Subcutaneous preadipocyte (primary cell): ENCODE data around the genes PPP1R12A, OTOGL, MYF6 and PPFIA2.

DNA sequence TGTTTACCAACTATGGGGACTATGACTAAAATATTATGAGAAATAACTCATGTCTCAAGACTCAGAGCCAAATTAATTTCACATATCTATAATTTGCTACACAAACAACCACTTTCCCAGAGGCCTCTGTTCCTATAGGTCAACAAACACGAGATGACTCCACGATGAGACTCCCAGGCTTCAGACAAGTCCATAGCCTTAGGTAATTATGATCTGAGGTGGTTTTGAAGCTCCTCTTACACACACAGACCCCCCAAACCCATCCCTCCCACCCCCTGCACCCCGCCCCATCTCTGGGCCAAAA lies 143.8 kb downstream of the PAWR start:
- CAGE, long polyA plus RNA, result no peak

GRCh38 chr12:79678207-79679019 lies 12.4 kb downstream of the PAWR start:
- CAGE, long polyA plus RNA, result no peak

GRCh38 chr12:79688686-79689193 lies 2.0 kb downstream of the PAWR start:
- CAGE, long polyA plus RNA, result no peak

DNA sequence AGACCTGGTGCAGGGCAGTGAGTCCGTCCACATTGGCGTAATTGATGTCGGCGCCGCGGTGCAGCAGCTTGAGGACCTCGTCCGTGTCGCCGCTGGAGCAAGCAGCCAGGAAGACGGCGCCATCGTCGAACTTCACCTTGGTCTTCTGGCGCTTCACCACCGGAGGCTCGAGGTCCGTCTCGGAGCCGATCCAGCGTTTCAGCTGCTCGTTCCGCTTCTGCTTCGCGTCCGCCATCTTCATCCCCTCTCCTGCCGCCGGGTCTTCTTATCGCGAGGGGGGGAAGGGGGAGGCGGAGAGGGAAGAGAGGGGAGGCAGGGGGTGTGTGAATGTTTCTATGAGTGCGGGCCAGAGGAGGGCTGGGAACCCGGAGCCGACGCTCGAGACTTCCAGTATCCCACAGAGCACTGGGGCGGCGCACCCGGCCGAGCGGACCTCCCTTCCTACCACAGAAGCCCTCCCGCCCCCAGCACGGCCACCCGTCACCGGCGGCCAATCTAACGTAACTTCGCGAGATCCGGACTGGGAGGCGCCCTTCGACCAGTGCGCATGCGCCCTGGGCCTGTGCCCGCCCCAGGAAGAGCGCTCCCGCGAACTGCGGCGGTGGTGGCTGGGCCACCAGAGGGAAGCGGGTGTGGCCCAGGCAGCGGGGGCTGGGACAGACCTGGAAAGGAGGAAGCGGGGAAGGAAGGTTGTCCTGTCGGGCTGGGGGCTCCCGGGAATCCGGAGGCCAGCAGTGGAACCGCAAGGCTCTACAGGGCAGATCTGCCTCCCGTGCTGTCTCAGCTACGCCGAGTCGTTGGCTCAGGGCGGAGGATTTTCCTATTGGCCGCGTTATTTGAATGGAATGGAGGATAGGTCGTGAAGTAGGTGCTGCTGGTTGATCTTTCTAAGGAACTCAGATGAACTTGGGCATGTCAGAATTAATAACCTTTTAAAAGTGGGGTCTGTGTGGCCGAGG lies at the start of gene PPP1R12A:
Gene PPP1R12A (minus strand): TSS at position 407 of the 959 bp plus-strand sequence.
- CAGE, long polyA plus RNA, result no peak

- CAGE, long polyA plus RNA, result no peak
These were observed at the start of gene OTOGL for GRCh38 chr12:80099312-80099613. TSS of gene OTOGL (plus strand) at chr12:80099537.

- CAGE, long polyA plus RNA, result no peak
These were observed 4.5 kb upstream of the MYF6 start for GRCh38 chr12:80702722-80703458.

GRCh38 chr12:80704362-80704964 lies 3.0 kb upstream of the MYF6 start:
- CAGE, long polyA plus RNA, result no peak

- CAGE, long polyA plus RNA, result no peak
These were observed at the start of gene MYF6 for GRCh38 chr12:80707445-80708435. TSS of gene MYF6 (plus strand) at chr12:80707634.

DNA sequence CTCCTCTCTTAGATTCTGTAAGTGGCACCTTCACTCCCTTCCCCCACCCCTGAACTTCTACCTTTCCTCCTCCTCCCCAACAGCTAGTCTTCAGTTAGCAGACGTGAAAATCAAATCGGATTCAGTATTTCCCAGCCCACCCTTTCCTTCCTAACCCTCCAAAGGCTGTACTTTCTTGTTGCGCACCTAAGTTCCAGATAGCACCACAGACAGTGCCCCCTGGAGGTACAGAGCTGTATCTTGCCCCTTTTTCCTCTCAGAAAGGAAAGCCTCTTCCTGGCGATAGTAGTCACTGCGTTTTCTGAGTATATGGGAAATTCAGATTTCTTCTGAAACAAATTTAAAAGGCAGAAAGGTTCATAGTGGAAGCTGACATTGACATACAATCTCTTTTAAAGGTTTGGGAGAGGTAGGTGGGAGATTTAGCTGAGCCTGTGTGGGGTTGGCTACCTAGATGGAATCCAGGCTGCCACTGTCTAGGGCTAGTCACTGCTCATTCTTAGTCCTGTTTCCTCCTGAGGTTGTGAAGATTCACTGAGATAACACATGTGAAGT lies 3.0 kb downstream of the MYF6 start:
- CAGE, long polyA plus RNA, result no peak

DNA sequence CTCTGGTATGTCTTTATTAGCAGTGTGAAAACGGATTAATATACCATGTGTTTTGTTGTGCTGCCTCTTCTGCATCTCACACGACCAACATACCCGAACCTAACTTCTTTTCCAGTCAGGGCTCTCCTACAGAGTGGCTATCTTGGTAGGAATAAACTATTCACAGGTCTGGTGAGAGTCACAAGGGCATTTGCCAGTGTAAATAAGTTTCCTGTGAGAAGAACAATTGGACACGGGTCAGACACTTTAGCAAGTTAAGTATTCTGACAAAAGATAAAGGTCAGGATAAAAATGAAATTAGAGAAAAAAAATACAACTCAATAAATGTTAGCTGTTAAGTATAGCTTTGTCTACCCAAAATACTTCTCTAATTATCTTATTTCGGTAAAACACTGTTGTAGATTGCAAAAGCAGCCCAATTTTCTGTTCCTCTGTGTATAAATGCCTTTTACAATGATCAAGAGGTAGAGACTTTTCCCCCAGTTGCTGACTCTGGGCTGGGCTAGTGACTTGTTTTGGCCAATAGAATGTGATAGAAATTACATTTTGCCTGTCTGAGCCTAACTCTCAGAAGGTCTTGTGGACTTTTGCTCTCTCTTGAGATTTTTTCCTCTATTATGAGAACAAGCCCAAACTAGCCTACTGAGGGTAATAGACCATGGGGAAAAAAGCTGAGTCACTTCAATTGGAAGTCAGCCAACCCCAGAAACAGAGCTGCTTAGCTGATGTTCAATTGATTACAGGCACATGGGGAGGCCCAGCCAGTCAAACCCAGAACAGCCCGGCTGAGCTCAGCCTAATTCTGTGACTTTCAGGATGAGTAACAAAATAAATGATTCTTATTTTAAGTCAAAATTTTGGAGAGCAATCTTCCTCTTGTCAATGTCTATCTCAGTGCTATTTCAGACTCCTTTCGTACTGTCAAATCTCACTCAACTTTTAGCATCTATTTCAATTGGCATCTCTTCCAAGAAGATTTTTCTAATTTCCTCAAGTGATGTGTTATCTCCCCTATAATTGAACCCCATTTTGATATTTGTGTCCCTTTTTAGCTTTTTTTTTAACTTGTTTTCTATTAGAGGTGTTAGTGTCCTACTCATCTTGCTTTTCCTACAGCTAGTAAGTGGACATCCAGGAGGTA lies 61.3 kb downstream of the MYF5 start:
- CAGE, long polyA plus RNA, result no peak

GRCh38 chr12:80878353-80878750 lies 59.4 kb downstream of the LIN7A start:
- CAGE, long polyA plus RNA, result no peak

DNA sequence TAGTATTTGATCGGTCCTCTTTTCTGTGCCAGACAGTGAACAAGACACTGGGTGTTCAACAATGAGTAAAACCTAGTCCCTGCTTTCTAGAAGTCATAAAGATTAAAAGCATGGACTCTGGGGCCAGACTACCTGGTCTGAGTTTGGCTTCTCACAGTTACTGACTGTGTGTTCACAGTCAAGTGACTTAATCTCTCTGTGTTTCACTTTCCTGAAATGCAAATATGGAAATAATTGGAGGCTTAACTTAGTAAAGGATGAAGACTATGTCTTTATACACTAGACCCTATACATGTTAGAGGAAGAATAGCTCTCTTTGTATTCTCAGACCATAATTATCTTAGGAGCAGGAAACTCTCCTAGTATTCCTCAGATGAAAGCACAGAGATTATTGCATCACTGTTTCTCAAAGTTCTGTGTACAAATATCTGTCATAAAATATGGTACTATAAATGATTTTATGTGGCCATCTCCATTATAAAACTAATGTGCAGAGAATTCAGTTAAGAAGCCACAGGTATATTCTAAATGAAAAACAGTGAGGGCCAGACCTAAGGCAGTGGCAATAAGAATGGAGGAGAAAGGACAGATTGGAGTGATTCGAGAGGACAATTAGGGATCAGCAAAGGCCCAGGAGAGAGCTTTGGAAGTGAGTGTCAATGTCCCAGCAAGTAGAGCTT lies 1.9 kb downstream of the ACSS3 start:
- CAGE, long polyA plus RNA, result no peak

- CAGE, long polyA plus RNA, result no peak
These were observed at the start of gene PPFIA2 for GRCh38 chr12:81759024-81759840. TSS of gene PPFIA2 (minus strand) at chr12:81759350.

DNA sequence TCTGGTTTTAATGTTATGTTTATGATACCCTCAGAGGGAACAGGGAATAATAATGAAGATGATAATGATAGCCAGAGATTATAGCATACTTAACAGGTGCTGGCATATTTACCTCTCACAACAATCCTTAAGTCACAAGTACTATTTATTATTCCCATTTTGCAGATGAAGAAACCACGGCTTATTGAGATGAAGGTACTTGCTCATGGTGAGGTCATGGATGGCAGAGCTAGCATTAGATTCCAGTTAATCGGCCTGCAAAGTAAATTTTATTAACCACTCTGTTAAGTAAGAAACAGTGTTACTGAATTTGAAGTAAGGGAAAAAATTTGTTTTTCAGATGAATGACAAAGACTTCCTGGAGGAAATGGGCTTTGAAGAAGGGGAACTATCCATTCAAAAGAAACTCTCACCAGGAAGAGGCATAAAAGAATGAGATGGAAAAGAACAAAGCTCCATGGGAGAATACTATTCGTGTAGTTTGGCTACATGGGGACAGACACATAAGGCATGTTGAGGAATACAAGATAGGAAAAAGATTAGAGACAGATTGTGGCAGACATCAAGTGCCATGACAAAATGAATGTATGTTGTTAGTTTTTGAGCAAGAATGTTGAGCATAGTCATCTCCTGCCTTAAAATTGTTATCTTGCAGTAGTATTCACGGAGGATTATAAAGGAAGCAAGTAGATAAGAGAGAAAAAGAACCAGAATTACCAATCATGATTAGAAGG lies 127.4 kb downstream of the TMTC2 start:
- CAGE, long polyA plus RNA, result no peak

GRCh38 chr12:88371383-88371743 lies 208.9 kb downstream of the KITLG start:
- CAGE, long polyA plus RNA, result no peak

DNA sequence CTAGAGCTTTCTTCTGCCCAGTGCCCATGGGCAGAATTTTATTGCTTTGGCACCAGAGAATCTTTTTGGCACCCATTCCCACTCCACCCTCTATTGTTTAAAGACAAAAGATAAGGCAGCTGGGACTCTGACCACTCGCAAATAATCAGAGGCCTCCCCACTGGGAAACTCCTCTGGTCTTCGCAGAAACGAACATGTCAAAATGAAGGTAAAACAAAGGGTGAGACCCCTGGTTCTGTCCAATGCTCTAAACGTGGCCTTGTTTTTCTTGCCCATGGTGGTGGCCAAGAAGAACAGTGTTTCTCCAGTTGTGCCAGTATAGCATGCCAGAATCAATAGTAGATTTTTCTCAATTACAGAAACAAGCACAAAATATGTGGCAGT lies 50.7 kb downstream of the KITLG start:
- CAGE, long polyA plus RNA, result no peak

DNA sequence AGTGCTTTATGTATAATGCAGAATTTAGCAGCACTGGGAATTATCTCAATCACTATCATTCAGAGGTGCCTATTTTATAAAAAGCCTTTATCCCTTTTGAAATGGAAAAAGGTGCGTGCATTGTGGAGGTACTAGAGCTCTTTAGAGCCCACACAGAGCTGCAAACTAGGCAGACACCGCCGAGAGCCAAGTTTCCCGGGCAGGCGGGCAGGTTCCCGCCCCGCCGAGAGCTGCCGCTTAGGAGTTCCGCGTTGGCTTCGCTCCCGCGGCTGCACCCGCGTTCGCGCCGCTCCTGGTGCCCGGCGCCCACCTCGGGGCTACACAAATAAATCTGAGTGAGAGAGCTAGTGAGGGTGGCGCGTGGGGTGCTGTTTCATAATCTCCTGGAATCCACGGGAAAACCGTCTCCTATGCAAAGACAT lies 753 bp downstream of the KITLG start:
- CAGE, long polyA plus RNA, result no peak

GRCh38 chr12:89238453-89239286 lies 113.6 kb downstream of the DUSP6 start:
- CAGE, long polyA plus RNA, result no peak

GRCh38 chr12:89244478-89245631 lies 107.4 kb downstream of the DUSP6 start:
- CAGE, long polyA plus RNA, result no peak

GRCh38 chr12:89364106-89364531 lies 11.8 kb upstream of the DUSP6 start:
- CAGE, long polyA plus RNA, result no peak